Neural progenitor cell (in vitro differentiated cells): ENCODE data around the gene C9orf64.

- RAMPAGE, long total RNA: no peak
Observed at GRCh38 chr9:83657976-83658872, 35.3 kb downstream of the IDNK start.

GRCh38 chr9:83708492-83708980, 778 bp upstream of the UBQLN1 start:
- RAMPAGE, long total RNA: no peak

DNA sequence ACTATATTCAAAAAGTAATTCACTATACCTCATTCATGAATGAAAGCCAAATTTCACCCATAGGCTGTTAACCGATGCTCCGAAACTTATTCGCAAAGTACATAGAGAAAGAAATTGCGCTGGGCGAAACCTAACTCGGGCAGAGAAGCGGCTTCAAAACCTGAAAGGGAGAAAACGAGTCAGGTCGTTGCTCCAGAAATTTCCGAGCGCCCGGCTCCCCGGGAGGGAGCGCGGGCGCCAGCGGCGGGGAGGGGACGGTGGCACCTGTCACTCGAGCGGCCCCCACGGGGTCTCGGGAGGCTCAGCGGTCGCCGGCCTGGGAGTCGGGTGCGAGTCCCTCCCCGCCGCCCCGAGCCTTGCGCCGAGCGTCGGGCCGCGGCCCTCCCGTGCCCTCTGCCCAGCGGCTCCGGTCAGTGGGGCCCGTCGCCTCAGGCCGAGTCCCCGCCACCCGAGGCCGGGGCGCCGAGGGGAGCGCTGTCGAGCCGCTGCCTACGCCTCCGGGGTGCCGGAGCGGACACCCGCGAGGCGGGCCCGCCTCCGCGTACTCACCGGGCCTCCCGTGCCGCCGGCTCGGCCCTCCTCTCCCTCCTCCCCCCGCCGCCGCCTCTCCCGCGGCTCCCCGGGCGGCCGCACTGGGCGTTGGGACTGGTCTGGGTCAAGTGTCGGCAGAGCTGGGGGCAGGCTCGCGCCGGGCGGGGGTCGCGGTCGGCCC, 445 bp downstream of the GKAP1 start:
- RAMPAGE, long total RNA: no peak

DNA sequence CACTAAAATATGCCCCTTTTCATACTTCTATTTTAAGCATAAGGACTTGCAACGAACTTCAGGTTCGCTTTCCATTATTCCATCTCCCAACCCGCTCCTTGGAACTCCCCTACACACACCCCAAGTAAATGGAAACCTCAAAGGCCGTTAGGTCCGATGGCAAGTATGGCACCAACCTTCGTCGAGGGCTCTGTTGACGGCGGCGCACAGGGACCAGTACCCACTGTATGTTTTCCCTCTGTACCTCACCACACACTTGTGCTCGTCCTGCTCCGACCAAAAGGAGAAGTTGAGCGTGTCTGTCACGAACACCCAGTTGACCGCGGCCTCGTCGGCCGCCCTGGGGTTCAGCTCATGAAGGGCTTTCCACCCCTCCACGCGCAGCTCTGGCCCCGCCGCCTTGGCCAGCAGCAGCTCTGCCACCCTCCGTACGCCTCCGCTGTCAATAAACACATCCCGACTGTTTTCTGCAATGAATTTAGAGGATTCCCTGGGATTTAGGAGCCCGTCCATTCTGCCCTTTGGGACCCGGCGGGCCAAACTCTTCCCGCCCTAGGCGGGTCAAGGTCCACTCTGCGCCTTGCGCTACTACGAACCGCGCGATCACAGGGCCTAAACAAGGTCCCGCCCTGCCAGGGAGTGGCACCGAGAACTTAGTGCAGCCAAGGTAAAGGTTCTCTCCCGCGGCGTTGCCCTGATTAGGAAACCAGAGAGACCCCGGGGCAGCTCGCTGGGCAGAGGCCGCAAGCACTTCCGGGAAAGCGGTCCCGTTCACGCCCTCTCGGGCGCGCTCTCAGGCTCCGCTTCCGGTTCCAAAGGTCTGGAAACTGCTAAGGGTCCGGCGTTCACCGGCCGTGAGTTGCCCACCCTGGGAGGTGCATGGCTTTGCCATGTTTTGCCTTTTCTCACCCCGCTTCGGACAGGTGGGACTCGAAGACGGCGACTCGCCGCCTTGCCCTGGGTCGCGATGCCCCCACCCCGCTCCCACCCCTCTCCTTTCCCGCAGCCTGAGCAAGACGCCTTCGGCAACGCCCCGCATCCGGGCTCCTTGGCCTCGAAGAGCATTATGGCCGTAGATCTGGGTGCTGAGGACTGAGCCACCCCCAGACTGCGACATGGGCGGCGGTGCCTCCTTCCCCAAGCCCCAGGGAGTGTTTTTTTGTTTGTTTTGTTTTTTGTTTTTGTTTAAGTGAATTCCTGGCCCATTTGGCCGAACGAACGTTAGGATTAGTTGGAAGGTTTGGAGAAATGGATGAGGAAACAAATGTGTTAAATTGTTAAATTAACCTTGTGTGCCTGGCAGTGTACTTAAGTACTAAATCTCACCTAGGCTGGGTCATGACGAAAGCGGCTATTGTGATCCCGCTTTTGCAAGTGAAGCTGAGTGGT, at the start of gene C9orf64:
Gene C9orf64 (minus strand): TSS at position 755 of the 1,389 bp plus-strand sequence.
- RAMPAGE, long total RNA: no peak

DNA sequence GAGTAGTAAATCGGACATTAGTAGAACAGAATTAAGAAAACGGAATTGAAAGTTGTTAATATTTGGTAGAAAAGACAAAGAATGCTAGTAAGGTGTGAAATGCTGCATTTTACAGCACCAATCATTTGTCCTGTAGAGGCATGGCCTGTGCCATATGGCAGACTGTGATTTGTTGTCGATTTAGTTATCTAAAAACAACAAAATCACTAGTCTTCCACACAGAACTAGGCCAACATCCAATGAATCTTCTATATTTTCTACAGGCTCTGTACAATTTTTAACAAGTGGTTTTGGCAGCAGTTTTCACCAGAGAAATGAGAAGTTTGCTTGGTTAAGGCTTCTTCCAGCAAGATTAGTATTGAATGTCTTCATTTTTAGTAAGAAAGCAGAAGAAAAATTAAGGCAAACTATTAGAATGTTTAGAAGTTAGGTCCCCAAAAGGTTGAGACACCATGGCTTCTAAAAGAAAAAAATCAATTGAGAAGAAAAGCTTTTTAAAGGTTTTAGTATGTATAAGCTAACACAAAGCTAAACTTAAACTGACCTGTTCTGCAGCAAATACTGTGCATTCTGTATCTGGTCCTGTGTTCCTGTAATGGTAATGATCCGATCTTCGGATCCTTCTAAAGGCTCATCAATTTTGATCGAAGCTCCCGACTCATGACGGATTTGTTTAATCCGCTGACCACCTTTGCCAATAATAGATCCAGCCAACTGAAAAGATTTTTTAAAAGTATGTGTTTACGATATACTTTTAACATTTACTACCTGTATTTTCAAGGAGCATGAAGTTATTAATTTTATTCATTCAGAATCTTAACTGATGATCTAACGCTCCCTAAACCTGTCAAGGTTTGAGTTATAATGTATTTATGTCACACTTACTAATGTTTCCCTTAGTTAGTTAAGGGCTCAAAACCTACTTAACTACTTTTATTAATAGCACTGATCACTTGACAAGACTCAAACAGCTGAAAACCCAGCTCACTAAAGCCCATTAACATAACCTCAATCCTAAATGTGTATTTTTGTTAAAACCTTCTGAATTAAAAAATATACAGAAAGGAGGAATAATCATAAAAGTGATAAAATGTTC, 10.0 kb downstream of the HNRNPK start:
- RAMPAGE, long total RNA: no peak

DNA sequence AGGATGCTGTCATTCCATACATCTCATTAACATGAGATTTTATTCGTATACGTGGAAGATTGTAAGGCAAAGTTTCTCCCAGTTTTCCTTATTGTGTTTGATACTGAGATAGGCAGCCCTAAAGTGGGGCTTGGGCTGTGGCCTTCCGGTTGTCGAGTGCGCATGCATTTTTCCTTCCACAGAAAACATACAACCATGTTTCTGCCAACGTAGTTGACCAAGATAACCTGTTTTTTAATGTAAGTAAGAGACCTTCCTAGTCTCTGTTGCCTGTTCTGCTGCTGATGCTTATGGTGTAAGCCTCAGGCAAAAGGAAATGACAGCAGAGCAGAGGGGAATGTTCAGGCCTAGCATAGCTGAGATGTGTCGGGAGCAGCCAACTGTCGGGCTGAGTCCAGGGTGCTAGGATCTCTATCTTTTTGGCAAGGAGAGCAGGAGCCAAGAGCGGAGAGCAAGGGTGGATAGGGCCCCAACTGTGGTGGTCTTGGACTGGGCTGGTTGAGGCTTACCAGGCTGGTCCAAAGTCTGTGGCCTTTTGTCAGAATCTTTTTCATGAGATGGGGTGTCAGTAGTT, 2.5 kb downstream of the NTRK2 start:
- RAMPAGE, long total RNA: no peak

DNA sequence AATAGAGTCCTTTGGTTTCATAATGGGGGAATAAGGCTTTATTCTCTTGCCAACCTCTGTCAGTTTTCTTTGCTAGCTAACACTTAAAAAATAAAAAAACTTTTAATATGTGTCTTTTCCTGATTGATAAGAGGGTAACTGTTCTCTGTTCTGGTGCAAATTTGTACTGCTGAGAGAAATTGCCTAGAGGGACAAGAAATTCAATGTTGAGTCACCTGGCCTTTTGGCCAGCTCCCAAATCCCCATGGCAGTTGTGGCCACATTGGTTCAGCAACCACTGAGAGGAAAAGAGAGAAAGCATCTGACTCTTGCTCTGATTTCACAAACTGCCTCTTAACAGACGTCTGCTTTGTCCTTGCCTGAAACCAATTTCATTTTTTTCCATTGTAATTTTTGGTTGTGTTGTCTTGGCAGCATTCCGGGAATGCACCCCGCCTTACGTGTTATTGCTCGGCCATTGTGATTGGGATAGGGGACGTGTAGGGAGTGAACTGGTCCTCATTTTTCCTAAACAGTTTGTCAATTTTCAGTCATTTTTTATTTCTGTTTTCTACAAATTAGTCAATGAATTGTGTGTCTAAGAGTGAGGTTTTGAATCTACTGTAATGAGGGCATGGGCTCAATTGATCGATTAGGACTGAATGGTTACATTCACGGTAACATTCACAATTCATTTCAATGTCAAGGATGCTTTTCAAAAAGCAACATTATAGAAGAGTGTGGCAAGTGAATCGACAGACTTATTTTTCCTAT, 42.5 kb downstream of the NTRK2 start:
- RAMPAGE, long total RNA: no peak

GRCh38 chr9:85722961-85723596, 18.7 kb downstream of the AGTPBP1 start:
- RAMPAGE, long total RNA: no peak

DNA sequence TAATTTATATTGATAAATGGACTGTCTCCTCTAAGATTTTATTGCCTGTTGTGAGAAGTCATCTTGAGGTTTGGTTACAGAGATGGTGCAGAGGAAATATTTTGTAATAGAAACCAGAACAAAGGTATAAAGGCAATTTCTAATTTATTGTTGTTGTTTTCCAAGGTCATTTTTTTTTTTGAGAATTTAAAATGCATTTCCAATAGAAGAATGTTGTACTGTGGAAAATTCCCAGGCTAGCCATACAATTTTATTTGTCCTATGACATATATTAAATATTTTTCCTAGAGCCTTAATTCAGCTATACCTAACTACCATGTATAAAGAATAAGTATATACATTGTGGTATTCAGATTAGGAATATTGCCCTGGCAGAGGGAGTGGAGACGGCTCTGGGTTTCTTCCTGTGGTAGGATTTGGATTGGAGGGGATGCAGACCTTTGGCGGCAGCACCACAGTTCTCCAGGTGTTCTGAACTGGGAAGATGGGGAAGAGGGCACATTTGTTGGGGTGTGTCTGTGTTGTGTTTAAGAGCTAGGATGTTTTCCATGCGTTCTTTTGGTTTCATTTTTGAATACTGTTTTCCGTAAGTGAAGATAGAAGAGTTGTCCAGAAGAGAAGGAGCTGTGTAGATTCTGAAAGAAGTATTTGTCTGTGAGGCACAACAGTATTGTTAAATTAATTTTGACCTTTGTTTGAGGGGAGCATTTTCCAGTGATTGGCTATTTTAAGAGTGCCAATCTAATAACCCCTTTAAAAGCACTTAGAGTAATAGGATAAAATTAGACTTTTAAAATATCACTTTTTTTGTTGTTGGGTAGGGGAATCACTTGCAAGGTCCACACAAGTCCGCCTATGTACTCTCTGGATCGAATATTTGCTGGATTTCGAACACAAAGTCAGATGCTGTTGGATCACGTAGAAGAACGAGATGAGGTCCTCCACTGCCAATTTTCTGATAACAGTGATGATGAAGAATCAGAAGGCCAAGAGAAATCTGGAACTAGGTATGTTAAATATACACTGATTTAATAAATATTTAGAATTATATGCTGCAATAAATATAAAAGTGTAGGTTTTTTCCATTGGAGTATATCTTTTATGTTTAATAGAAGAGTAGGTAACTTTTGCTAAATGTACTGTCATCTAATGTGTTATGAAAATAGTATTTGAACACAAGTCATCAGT, 97.9 kb upstream of the AGTPBP1 start:
- RAMPAGE, long total RNA: no peak

DNA sequence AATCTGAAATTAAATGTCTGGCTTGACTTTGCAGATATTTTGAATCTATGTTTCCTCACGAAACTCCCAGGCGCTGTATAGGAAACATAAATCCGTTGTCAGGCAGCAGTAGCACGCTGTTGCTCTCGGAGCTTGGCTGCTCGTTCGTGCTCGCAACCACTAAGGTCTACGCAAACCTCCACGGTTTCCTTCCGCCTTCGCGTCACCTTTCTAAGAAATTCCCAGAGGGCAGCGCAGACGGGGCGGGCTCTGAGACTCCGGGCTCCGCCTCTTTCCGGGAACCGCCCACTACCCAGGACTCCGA, 321 bp upstream of the NAA35 start:
- RAMPAGE, long total RNA: no peak

DNA sequence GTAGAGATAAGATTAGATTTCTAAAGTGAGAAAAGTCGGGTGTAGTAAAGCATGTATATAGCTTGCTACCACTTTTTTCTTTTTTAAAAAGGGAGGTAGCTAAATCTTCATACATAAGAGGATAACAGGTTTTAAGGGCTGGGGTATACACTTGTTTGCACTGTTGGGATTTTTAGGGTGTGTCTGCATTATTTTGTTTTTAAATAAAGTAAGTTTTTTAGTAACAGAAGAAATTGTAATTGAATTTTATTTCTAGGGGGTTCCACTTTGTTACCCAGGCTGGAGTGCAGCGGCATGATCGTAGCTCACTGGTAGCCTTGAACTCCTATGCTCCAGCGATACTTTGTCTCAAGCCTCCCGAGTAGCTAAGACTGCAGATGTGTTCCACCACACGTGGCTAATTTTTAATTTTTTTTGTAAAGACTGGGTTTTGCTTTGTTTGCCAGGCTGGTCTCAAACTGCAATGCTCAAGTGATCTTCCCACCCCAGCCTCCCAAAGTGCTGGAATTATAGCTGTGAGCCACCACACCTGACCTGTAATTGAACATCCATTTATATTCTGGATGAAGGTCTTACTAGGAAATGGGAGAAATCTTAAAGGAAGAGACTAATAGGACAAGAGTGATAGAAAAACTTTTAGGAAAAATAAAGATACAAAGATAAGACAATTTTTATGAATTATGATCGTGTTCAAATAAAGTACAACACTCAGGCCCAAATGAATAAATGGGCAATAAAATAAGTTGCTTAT, 24.9 kb downstream of the NAA35 start:
- RAMPAGE, long total RNA: no peak

- RAMPAGE, long total RNA: no peak
Observed at GRCh38 chr9:86025483-86026244, 73.7 kb downstream of the GOLM1 start.

GRCh38 chr9:86033197-86033780, 66.1 kb downstream of the GOLM1 start:
- RAMPAGE, long total RNA: no peak

- RAMPAGE, long total RNA: no peak
Observed at GRCh38 chr9:86351935-86352280, 2.3 kb downstream of the TUT7 start.

GRCh38 chr9:86355675-86356125, 1.5 kb upstream of the TUT7 start:
- RAMPAGE, long total RNA: no peak

GRCh38 chr9:86945898-86946023, 1.5 kb downstream of the GAS1 start:
- RAMPAGE, long total RNA: no peak

GRCh38 chr9:87407795-87408488, 89.7 kb upstream of the DAPK1 start:
- RAMPAGE, long total RNA: no peak

- RAMPAGE, long total RNA: no peak
Observed at GRCh38 chr9:87500326-87501183, 2.9 kb downstream of the DAPK1 start.

- RAMPAGE, long total RNA: no peak
Observed at GRCh38 chr9:87582015-87582510, 84.4 kb downstream of the DAPK1 start.

- RAMPAGE, long total RNA: no peak
Observed at GRCh38 chr9:87934510-87934837, 21.5 kb upstream of the ENSG00000283205 start.